HL-60 (cell line): Measurements from ENCODE around the genes SRP19, DCP2 and TSSK1B.

DNA sequence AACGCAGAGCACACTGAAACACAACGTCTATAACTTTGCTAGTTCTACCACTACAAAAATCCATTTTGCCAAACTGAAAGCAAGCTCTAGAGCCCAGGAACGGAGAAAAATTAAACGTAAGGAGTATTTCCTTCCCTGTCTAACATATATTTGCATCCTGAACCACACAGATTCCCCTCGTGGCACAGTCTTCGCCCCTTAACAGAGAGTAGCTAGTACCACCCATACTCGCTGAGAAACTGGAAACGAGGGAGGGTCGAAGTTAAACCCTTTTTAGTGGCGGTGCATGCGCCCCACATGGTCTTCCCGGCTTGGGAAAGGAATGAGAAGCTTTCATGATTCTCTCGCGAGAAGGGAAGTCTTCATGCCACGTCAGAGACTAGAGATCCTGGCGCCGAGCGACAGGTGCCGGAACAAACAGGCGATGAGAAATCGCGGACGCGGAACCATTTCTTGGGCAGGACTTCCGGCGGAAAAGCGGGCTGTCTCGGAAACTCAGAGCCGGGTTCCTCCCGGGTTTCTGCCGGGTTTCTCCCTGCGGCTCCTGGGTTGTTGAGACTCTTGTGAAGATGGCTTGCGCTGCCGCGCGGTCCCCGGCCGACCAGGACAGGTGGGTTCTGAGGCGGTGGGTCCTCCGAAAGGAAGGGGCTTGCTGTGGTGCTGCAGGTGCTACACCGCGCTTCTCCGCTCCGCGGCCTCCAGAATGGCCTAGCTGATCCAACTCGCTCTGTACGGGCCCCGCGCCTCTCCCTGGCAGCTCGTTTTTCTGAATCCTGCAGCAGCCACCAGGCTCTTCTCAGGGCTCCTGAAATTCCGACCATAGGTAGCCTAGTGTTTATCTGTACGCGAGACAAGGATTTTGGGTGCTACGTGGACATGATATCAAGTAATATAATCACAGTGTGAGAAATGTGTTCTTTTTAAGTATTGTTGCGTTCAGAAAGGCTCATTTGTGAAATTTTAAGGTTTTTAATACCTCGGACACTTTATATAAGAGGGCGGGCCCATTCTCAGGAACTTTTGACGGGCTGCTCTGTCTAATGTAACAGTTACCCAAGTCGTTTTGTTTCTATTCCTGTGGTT, at the start of gene SRP19:
Gene SRP19, plus strand, starts transcription at position 480 of the 1,083 bp plus-strand sequence.
- RRBS, result 1% methylated on average over 18 of the region's 59 CpGs

GRCh38 chr5:112921470-112921901, 541 bp downstream of the REEP5 start:
- RRBS, result 3% methylated on average over 37 of the region's 52 CpGs

DNA sequence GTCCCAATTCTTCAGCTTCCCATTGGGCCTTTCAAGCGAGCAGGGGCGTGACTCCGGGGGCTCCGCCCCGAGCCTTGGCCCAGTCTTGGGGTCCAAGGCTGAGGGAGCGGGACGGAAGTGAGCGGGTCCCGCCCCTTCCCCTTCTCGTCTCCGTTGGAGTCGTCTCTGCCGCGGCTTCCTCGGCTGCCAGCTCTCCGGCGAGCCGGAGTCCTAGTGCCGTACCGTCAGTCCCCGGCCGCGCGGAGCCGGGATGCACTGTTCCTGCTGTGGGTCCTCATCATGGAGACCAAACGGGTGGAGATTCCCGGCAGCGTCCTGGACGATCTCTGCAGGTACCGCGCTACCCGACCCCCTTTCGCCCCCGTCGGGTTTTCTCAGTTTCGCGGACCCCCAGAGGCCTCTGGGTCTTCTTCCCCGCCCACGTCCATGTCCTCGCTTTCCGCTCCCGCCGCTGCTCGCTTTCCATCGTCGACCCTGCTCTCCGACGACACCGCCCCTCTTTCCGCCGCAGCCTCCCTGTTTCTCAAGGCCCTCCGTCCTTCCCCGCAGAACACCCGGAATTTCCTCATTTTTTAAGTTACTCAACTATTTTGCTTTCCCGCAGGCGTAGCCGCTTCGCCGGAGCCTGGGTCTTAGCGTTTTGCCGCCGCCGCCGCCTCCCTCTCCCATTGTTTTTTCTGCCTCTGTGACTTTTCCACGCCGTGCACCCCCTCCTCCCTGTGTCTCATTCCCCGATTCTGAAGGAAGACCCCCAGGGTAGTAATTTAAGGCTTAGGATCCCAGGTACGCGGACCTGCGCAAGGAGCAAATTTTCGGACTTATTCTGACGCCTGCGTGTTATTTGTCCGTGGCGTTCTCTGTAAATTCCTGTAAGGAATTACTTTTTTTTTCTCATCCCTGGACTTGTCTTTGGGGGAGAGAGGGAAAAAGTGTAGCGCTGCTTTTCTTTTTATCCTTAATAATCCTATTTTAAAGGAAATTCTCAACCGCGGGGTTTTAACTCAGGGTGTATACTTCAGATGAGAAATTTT, at the start of gene DCP2:
Gene DCP2, plus strand, starts transcription at position 144 of the 1,031 bp plus-strand sequence.
- RRBS, result 0% methylated on average over 2 of the region's 78 CpGs

GRCh38 chr5:113199342-113200027, 222.9 kb downstream of the DCP2 start:
- RRBS, result no CpG with 5 or more reads among the region's 3 CpGs

DNA sequence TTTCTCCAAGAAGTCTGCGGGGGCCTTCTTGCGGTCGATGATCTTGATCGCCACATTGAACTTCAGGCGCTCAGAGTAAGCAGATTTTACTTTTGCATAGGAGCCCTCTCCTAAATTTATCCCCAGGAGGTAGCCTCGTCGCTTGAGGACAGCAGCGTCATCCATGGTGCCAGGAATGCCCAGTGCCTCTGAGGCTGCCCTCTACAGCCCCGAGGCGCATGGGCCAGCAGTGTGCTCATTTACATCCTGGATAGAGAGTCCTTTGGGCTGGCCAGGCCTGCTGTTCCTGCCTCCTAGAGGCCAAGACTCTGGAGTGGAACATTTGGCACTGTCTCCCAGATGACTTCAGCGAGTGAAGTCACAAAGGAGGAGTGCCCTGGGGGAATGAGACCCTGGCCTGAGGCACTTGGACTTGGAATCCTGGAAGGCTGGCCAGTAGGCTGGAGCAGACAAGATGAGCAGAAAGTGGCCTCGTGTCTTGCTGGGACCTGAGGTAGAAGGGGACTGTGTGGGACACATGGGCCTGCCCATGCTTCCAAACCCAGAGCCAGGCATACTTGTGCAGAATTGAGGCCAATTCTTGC, at the start of gene TSSK1B:
Gene TSSK1B, minus strand, starts transcription at position 315 of the 584 bp plus-strand sequence.
- RRBS, result no CpG with 5 or more reads among the region's 12 CpGs

- RRBS, result no CpG with 5 or more reads among the region's 4 CpGs
Measured at GRCh38 chr5:115193718-115194072, 24.0 kb upstream of the TRIM36 start.

GRCh38 chr5:115456569-115457036, 88.0 kb downstream of the FEM1C start:
- RRBS, result no CpG with 5 or more reads among the region's 7 CpGs

GRCh38 chr5:115602631-115602985, 329 bp upstream of the TICAM2 start:
- RRBS, result no CpG with 5 or more reads among the region's 9 CpGs

DNA sequence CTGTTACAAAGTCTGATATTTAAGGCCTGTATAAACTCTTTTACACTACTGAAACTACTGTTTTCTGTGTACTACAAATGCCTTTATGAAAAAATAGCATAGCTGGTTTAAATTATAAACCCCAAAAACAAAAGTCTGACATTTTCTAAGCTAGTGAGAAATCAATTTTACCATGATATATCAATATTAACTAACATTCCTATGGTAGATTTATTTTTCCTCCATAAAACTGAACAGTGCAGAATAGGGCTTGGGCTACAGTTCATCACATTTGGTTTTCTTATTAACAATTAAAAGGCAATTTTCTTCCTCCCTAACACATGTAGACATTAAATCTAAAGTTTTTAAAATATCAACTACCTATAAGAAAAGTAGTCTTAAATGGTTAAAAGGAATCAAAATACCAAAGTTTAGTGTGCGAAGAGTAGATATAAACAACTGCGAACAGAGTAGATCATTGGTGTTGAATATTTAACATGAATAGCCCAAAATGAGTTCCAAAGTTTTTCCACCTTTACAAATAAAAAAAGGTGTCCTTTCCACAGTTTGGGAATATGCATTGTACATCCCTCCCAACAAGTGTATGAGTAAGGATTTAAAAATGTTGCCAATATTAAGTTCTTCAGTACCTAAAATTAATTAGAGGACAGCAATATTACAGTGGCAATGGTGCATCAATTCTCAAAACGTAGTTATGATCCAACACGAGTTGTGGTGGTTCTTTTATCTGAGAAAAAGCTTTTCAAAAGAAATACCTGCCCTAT, 10.1 kb downstream of the TMED7 start:
- RRBS, result no CpG with 5 or more reads among the region's 4 CpGs

DNA sequence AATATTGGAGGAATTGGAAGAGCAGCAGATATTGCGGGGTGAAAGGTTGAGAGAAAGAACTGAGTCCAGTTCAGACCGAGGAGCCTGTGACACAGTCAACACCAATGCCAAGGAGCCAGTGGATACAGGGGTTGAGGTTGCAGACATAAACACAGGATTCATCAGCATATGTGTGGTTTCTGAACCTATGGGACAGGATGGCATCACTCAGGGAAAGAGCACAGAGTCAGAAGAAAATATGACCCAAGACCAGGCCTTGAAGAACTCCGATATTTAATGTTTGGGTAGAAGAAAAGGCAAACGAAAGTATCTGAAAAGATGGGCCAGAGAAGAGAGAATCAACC, 5.8 kb upstream of the LVRN start:
- RRBS, result no CpG with 5 or more reads among the region's 4 CpGs

DNA sequence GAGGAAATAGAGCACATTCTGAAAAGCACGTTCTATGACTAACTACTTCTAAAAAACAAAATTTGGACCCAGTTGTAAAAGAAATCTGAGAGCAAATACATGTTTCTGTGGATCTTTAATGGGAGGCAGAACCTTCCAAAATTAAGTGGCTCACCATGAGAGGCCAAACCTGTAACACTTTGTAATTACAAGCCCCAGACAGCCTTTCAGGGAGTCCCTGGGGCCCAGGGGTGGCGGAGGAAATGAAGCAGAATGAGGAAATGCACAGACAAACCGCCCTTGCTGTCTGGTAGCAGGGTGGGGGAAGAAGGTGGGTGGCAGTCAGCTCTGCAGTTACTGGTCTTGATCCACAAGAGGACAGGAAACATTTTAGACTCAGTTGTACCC, 6.5 kb downstream of the ARL14EPL start:
- RRBS, result no CpG with 5 or more reads among the region's 3 CpGs

GRCh38 chr5:116305889-116306273, 221.1 kb downstream of the COMMD10 start:
- RRBS, result no CpG with 5 or more reads among the region's 1 CpG

DNA sequence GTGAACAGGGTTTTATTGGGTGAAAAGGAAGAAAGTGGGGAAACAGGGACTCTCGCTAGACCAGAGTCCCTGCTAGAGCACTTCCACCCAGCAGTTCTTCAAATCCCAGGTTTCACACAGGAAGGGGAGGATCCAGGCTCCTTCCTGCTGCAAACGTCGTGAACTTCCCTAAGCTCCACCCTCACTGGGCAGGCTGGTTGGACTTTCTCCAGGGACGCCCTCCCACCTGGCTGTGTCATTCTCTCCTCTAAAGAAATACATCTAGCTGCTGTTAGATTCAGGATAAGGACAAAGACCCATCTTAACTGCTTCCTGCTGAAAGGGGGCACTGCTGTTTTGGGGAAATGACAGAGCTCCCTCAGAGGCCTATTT, 230.7 kb downstream of the SEMA6A start:
- RRBS, result no CpG with 5 or more reads among the region's 4 CpGs

- RRBS, result no CpG with 5 or more reads among the region's 7 CpGs
Measured at GRCh38 chr5:116495158-116495910, 79.3 kb downstream of the SEMA6A start.

DNA sequence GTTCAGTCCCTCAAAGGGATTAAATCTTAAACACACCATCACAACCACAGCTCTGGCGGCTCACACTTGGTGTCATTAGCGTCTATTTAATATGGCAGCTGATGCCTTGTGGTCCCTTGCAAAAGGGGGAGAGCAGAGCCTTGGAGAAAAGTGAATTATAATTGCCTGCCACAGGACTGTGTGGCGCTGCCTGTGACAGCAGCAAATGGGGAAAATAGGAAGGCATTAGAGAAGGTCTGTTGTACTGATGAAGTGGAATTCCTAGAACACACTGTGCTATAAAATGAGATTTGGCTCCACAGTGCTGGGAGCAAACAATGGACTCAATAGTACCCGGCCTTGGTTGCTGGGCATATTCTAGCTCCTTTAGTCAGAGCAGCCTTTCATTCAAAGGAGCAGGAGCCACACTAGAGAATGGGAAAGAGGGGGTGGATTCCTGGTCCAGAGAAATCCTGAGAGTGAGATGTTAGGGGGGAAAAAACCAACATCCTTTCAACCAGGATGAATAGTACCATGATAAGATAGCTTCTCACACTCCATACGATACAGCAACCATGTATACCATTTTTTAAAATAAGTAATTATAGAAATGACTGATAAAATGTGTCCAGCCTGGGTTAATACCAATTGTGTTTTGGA, 21.2 kb downstream of the SEMA6A start:
- RRBS, result no CpG with 5 or more reads among the region's 5 CpGs

DNA sequence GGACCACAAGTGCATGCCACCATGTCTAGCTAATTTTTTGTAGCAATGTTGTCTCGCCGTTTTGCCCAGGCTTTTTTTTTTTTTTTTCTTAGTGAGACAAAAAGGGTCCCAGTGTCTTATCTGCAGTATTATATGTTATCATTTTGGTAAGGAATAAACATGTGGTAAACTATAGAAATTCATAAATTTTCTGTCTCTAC, 572.6 kb upstream of the SEMA6A start:
- RRBS, result no CpG with 5 or more reads among the region's 2 CpGs

DNA sequence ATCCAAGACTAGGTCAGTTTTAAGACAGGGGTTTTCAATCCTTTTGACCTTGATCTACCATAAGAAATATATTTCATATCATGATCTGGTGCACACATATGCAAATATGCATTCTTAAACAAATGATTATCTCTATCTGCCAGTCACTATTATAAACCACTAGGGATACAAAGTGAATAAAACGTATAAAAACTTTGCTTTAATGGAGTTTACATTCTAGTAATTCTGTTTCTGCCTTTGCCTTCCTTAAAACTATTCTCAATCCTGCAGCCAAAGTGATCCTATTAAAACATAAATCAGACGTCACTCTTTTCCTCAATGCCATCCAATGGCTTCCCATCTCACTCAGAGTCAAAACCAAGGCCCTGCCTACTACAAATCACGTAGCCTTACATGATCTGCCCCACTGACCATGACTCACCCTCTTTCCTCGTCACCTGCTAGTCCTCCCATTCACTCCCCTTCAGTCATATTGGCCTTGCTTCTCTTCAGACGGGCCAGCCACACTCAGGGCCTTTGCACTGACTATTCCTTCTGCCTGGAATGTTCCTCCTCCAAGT, 39.1 kb upstream of the DMXL1 start:
- RRBS, result no CpG with 5 or more reads among the region's 5 CpGs

- RRBS, result no CpG with 5 or more reads among the region's 1 CpG
Measured at GRCh38 chr5:119140899-119141405, 70.1 kb downstream of the DMXL1 start.

DNA sequence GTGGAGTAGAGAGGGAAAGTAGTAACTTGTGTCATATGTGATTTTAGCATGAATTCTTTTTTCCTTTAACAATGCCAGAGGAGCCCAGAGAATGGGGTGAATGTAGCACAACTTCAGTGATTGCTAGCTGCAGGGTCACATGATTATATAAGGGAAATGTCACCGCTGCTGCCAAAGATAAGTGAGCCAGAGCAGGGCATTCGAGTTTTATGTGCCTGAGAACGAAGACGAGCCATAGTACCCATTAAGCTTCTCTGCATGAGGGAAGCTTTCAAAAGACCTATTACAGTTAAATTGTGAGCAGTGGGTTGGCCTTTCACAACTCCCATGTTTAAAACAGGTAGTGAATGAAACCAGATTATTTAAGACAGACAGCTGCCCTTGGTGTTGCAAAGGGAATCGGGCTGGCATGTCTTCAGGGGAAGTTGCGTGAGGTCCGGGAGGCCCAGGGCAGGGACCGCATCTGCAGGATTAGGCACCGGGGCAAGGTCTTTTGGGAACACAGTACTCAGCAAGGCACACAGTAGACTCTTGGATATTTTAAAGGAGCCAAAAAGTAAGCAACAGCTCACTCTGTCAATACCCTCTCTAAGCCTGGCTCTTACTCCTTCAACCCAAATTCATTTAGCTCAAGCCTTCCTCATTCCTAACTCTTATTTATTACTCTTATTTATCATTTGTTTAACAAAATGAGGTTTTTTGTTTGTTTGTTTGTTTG, 82.3 kb upstream of the TNFAIP8 start:
- RRBS, result no CpG with 5 or more reads among the region's 9 CpGs